ENCODE results near the gene ADPRH.

DNA sequence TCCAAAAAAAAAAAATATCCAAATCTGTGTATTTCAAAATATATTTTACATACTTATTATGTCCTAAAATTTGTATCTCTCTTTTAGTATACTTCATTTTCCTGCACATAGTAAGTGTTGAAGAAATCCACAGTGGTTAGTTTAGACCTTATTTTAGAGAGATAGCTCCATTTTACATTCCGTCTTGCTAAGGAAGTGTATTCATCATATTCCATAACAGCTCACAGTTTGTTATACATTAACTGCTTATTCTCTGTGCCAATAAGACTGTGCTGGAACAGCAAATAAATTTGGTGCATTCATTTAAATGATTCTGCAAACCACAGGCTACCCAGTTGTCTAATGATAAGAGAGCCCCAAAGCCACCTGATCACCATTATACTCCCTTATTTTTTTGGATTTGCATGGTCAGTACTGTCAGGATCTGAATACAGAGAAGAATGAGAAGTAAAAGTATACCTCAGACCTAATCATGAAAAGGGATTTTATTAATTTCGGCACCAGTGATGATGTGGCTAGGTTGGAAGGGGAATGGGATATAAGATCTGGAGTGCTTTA lies 255.0 kb downstream of the ZBTB20 start:
- PRO-cap, 6 experiments, result no peak in any of the 6 experiments
- RAMPAGE, long total RNA, 2 experiments, result no peak in any of the 2 experiments
- RRBS, result no CpG with 5 or more reads among the region's 2 CpGs

GRCh38 chr3:114892873-114893571 lies 254.1 kb downstream of the ZBTB20 start:
- PRO-cap, 6 experiments, result no peak in any of the 6 experiments
- RAMPAGE, long total RNA, 2 experiments, result no peak in any of the 2 experiments
- RRBS, result no CpG with 5 or more reads among the region's 3 CpGs

DNA sequence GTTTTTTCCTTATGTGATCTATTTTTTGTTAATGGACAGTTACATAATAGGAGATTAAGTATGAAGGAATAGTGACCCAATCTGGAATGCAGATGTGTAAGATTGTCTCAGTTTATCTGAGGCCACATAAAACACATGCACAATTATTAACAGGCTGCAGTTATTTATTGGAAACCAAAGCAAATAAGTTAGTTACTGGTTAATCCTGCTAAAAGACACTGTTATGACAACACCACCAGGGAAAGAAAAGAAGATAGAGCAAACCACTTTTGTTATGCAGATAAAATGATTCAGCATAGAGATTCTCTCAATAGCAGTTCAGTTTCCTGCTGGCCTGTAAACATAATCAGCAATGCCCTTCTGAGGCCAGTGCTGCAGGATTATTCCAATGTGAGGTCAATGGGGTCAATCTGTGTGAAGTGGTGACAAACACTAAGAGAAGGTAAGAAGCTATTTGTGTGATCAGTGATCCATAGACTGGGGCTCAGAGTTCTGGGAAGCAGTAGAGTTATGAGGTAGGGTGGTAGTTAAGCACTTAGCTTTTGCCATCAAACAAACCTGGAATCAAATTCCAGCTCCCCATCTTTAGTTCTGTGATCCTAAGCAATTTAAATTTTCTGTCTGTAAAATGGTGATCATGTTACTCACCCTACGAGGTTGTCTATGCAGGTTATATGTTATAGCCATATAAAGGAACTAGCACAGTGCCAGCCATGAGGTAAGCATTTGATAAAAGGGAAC lies 244.3 kb downstream of the ZBTB20 start:
- PRO-cap, 6 experiments, result no peak in any of the 6 experiments
- RAMPAGE, long total RNA, 2 experiments, result no peak in any of the 2 experiments
- RRBS, result no CpG with 5 or more reads among the region's 1 CpG

DNA sequence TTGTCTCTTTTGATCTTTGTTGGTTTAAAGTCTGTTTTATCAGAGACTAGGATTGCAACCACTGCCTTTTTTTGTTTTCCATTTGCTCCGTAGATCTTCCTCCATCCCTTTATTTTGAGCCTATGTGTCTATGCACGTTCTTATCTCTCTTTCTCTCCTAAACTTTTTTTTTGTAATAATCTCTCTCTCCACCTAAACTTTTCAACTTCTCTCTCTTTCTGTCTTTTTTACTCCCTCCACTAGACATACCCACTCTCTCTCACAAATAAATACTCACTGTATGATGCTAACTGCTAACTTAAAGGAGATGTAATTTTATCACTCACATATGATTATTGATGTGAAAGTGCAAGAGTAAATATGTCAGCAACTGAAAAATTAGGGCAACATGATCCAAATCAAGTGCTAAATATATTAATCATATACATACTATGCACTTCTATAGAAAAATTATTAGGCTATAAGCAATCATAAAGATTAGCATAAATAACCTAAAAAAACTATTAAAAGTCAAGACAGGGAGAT lies 155.2 kb downstream of the ZBTB20 start:
- PRO-cap, 6 experiments, result no peak in any of the 6 experiments
- RAMPAGE, long total RNA, 2 experiments, result no peak in any of the 2 experiments
- RRBS, result no CpG with 5 or more reads among the region's 2 CpGs

DNA sequence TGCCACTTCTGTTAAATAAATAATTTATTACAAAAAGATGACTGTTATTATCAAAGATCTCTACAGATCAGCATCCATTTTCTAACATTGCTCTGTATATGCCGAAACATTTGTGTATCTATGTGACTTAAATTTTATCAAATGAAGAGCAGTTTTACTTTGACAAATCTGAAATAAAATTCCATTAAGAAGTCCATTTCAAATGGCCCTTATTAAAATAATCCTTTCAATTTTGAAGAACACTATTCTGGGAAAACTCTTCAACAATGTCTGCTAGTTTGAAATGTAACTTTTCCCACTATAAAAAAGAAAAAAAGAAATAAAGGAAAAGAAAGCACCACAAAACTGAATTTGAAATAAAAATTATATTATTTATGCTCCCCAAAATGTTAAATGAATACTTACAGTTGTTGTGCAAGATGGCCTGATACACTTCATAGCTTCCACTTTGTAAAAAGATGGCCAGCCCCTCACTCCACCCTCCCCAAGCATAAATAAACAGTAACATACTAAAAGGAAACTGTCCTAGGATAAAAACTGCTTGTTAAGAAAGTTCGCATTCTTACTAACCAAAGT lies 48.1 kb downstream of the ZBTB20 start:
- PRO-cap, 6 experiments, result no peak in any of the 6 experiments
- RAMPAGE, long total RNA, 2 experiments, result no peak in any of the 2 experiments
- RRBS, result no CpG with 5 or more reads among the region's 2 CpGs

- PRO-cap, 6 experiments, result no peak in any of the 6 experiments
- RAMPAGE, long total RNA, 2 experiments, result no peak in any of the 2 experiments
- RRBS, result no CpG with 5 or more reads among the region's 1 CpG
Measured at GRCh38 chr3:115187100-115187427, 40.0 kb upstream of the ZBTB20 start.

DNA sequence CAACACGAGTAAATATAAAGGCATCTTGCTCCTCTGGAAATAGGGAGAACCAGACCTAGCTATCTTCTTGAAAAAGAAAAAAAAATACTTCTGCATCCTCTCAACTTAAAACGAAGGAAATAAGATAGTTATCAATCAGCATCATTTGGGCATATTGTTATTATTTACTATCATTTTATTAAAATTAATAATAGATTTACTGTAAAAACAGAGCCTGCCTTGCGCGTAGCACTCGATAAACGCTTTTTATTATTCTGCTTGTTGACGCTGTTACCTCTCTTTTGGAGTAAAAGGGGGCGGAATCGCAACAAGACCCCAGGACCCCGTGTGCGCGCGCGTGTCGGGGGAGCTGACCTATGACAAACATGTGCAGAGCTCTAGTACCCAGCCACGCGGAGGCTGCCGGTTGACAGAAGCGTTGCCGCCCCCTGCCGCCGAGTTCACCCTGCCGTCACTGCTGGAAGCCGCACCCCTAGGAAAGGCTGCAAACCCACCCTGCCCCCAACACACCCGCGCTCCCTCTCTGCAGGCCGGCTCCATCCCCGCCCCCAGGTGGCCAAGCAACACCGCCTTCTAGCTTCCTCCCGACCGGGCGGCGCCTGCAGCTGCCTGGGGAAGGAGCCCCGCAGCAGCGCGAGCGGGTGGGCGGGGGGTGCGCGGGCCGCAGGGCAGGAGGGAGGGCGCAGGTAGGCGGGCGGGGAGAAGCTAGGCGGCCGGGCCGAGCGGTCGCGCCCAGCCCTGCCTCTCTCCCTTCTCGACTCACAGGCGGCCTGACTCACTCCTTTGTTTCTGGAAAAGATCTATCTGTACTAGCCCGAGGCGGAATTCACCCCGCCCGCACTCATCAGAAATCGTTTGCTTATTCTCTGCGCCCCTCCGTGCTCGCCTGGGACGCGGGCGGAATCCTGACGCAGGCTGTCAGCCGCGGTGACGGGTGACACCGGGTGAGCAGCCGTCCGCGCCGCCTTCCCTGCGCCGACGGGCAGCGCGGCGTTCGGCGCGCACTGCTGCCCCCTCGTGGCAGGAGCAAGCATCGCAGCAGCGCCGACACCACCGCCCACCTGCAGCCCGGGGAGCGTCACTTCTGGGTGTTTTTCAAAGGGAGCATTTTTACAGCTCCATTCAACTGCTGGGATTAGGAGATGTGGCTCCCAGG lies 160.7 kb downstream of the GAP43 start:
- PRO-cap, 6 experiments, result peak in 6 of 6 experiments; most common plus-strand start position 563 of the sequence (in 3); most common minus-strand start position 917 of the sequence (in 3)
- RAMPAGE, long total RNA, 2 experiments, result no peak in any of the 2 experiments
- RRBS, result 3% methylated on average over 5 of the region's 88 CpGs

DNA sequence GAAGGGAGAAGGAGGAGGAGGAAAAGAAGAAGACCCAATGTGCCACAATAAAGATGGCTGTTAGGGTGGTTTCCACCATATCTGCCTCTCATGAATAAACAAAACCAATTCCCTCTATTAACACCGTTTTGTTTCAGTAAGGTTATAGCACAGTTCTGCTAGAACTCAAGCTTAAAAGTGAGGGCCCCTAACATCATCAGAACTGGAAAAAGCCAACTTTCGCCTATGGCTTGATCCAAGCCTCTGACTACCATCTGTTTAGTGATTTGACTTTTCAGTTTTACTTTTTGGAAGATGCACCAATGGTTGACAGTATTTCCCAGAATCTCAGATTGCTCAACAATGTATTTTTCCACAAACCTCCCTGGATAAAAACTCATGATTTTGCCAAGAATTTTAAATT lies 190.8 kb downstream of the LSAMP start:
- PRO-cap, 6 experiments, result peak in 1 of 6 experiments; most common minus-strand start position 249 of the sequence (in 1)
- RAMPAGE, long total RNA, 2 experiments, result no peak in any of the 2 experiments
- RRBS, result no CpG with 5 or more reads among the region's 2 CpGs

- PRO-cap, 6 experiments, result peak in 2 of 6 experiments; most common plus-strand start chr3:116875586 (in 2)
- RAMPAGE, long total RNA, 2 experiments, result no peak in any of the 2 experiments
Measured at GRCh38 chr3:116875375-116875700, 430.1 kb upstream of the LSAMP start.

DNA sequence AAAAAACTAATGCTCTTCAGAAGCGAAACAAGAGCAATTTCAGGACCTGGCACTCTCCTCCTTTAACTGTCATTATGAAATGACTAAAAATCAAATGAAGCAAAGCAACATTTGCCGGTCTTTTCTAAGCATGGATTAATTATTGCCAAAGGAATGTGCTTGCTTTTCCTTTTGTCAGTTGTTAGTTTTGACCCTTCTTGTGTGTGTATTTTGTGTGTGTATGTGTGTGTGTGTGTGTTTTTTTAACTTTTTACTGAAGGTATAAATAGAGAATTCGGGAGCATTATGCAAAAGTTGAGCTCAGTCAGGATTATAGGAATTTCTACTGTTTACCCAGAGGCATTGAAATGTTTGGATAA lies 773.4 kb upstream of the LSAMP start:
- PRO-cap, 6 experiments, result no peak in any of the 6 experiments
- RAMPAGE, long total RNA, 2 experiments, result no peak in any of the 2 experiments
- RRBS, result no CpG with 5 or more reads among the region's 3 CpGs

- PRO-cap, 6 experiments, result no peak in any of the 6 experiments
- RAMPAGE, long total RNA, 2 experiments, result no peak in any of the 2 experiments
- RRBS, result no CpG with 5 or more reads among the region's 2 CpGs
Measured at GRCh38 chr3:117276703-117277122, 831.4 kb upstream of the LSAMP start.

DNA sequence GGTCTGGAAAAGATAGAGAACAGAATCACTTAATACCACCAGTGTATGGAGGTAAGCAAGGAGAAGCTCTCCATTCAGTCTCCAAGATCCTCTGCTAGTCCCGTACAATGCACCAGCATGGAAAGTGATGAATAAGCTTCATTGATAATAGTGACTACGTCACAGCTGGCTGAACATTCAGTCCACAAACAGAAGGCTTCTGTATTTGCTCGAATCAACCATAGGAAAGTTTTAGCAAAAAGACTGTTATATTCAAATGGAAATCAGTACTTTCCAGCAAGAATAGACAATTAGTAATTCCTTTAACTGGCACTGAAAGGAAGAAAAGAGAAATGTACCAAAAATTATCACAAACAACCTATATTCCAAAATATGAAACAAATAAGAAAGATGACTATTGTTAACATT lies 42.8 kb downstream of the IGSF11 start:
- PRO-cap, 6 experiments, result peak in 5 of 6 experiments; most common minus-strand start position 93 of the sequence (in 5)
- RAMPAGE, long total RNA, 2 experiments, result no peak in any of the 2 experiments
- RRBS, result no CpG with 5 or more reads among the region's 3 CpGs

GRCh38 chr3:119322901-119323750 lies 28.9 kb downstream of the ARHGAP31 start:
- PRO-cap, 6 experiments, result peak in 6 of 6 experiments; most common plus-strand start chr3:119323062 (in 6); most common minus-strand start chr3:119322933 (in 4)
- RAMPAGE, long total RNA, 2 experiments, result no peak in any of the 2 experiments
- RRBS, result 2% methylated on average over 23 of the region's 67 CpGs

DNA sequence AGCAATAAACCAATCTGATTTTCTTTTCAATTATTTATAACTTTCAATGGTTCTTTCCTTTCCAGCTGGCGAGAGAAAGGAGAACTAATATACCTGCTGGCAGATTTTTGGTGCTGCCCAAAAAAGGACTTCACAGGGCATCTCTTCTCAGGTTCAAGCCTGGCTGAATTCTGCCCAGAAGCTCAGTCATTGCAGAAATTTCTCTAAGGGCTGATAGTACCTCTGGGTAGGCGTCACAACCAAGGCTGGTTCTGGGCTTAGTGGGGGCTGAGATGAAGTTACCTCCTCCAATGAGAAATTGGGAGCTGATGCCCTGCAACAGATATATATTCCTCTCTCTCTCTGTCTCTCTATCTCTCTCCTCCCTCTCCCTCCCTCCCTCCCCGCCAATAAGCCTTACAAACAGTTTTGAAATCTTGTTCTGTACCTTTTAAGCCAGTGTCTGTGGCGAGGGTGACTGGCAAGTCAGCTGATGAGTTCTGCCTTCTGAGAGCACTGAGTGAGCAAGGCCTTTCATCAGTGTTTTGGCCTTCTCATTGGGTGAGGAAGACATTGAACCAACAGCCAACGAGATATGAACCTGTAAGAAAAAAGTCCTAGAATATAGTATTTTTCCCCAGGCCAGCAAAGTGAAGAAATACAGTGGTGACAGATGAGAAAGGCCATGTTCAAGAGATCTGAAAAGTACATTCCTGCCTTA lies 45.6 kb downstream of the TMEM39A start:
- PRO-cap, 6 experiments, result peak in 2 of 6 experiments; most common plus-strand start position 426 of the sequence (in 1); most common minus-strand start position 174 of the sequence (in 1)
- RAMPAGE, long total RNA, 2 experiments, result no peak in any of the 2 experiments
- RRBS, result no CpG with 5 or more reads among the region's 5 CpGs

DNA sequence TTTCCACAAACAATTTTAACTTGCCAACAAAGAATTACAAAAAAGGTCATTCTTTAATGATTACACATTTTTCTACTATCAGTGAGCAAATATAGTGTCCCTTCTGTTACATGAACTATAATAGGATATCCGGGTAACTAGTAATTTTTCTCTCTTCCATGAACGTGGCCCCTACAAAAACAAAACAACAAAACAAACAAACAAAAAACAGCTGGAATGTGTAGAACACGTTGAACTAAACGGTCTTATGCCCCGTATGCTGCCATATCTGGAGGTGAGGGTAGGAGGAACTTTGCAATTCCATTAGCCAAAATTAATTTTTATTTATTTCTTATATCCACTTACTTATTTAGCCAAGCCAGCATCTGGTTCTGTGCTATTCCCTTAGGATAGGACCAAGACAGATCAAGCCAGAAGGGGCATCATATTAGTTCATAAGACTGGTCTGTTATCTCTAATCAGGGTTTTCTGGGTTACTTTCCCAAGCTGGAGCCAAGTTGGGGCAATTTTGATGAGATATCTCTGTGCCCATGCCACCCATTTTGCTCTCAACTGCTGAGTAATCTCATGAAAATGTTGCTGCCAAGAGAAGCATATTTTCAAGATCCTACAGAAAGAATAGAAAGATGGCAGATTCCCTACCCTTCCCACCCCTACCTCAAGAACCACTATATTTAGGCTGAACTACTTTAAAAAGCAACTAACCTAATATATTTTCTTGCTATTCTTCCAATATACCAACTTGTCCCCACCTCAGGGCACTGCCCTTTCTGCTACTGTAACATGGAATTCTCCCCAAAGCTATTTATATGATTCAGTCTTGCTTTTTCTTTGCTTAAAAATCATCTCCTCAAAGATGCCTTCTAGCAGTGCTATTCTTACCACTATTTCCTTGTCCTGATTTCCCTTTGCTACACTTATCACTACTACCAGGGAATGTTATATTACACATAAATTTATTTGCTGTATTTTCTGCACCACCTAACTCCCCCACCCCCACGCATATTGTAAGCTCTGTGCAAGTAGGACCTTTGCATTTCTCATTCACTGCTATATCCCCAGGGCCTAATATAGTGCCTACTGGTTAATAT lies 33.6 kb downstream of the TMEM39A start:
- PRO-cap, 6 experiments, result no peak in any of the 6 experiments
- RAMPAGE, long total RNA, 2 experiments, result no peak in any of the 2 experiments
- RRBS, result no CpG with 5 or more reads among the region's 6 CpGs

DNA sequence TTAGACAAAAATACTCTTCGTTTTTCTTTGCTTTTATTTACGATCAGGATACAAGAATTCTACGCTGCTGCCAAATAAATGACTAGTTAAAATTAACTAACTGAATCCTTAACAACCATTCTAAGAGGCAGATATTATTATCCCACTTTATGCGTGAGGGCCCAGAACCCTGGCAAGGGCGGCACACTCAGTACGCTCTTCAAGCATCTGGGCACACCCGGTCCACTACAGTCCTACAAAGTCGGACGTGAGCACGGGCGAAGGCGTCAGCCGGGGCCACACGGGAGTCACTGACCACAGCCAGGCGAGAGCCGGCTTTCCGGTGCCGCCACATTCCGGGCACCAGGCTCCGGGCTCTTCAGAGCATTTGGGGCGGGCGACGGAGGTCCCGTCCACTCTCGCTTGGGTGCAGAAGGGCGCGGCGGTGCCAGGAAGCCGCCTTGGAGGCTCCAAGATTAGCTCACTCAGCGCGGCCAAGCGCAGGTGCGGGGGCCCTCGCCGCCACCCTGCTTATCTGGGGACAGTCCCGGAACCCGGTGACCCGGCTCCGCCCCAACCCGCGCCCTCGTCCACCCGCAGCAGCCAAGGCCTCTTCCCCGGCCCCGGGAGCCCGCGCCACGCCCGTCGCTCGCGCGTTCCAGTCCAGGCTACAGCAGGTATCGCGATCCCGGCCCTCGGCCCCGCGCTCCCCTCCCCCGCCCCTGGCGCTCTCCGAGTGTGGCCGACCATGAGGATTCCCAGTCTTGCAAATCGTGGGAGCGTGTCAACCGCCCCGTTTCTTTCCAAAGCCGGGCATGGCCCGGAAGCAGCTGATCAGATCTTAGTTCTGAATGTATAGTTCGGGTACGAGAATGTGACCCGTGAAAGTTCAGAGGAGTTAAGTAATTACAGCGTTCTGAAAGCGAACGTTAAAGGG lies at the start of gene ADPRH:
Gene ADPRH, plus strand, starts transcription at position 297 of the 916 bp plus-strand sequence.
- PRO-cap, 6 experiments, result peak in 6 of 6 experiments; most common plus-strand start position 740 of the sequence (in 4); most common minus-strand start position 209 of the sequence (in 5)
- RAMPAGE, long total RNA, 2 experiments, result no peak in any of the 2 experiments
- RRBS, result 2% methylated on average over 30 of the region's 75 CpGs

GRCh38 chr3:119650234-119651036 lies 10.0 kb downstream of the POPDC2 start:
- PRO-cap, 6 experiments, result peak in 3 of 6 experiments; most common minus-strand start chr3:119650534 (in 2)
- RAMPAGE, long total RNA, 2 experiments, result no peak in any of the 2 experiments
- RRBS, result no CpG with 5 or more reads among the region's 3 CpGs

DNA sequence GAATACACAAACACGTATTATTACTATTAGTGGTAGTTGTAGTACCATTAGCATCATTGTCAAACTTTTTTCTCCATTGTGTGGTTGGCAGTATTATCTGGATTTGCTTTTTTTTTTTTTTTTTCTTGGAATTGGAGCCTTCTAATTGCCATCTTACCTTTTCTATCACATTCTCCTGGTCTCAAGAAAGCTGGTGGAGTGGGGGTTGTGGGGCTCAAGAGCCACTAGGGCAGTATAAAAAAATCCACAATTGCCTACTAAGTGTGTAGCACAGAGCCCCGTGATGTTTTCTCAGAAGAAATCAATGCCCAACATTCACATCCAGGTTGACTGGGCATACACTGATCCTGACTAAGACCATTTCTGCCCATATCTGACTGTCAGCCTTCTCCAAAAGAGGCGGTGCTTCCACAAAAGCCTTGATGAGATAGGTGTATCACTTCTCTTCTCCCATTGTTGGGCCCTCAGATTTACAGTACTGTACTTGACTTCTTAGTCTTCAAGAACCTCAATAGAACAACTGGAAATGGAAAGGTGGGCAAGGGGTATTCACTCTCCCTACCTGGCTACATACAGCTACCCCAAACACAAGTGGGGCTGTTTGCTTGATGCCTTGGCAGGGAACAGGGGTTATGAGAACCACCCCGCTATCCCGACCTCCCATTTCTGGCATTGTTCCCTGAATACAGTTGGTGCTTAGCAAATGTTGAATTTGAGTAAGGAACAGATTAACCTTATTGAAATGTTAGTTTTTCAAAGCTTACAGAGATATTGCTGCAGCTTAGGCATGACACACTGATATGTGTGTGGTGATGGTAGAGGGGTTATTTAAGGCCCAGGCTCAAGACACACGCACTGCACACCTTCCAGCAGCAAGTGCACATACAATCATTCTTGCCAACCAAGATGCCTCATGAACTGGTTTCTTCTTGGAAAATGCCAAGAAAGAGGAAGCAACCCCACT lies 1.3 kb downstream of the POPDC2 start:
- PRO-cap, 6 experiments, result peak in 6 of 6 experiments; most common plus-strand start position 453 of the sequence (in 6); most common minus-strand start position 353 of the sequence (in 2)
- RAMPAGE, long total RNA, 2 experiments, result no peak in any of the 2 experiments
- RRBS, result no CpG with 5 or more reads among the region's 6 CpGs

- PRO-cap, 6 experiments, result peak in 1 of 6 experiments; most common minus-strand start chr3:120093404 (in 1)
- RAMPAGE, long total RNA, 2 experiments, result no peak in any of the 2 experiments
- RRBS, result no CpG with 5 or more reads among the region's 14 CpGs
Measured at GRCh38 chr3:120093191-120093776, 963 bp downstream of the GSK3B start.

DNA sequence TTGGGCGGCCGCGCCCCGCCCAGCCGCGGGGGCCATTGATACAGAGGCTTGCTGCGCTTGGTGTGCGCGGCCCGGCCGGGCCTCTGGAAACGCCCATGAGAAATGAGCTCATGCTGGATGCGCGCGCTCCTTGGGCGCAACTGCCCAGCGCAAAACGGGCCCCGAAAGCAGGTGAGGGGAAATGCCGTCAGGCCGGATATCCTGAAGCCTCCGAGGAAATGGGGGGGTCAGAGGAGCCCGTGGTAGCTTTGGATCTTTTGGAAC lies 1.3 kb upstream of the GSK3B start:
- PRO-cap, 6 experiments, result peak in 6 of 6 experiments; most common plus-strand start position 213 of the sequence (in 6); most common minus-strand start position 142 of the sequence (in 3)
- RAMPAGE, long total RNA, 2 experiments, result no peak in any of the 2 experiments
- RRBS, result no CpG with 5 or more reads among the region's 23 CpGs

All from heart left ventricle (tissue), 7 donors.